BJ (cell line): ENCODE measurements around the gene NLN.

DNA sequence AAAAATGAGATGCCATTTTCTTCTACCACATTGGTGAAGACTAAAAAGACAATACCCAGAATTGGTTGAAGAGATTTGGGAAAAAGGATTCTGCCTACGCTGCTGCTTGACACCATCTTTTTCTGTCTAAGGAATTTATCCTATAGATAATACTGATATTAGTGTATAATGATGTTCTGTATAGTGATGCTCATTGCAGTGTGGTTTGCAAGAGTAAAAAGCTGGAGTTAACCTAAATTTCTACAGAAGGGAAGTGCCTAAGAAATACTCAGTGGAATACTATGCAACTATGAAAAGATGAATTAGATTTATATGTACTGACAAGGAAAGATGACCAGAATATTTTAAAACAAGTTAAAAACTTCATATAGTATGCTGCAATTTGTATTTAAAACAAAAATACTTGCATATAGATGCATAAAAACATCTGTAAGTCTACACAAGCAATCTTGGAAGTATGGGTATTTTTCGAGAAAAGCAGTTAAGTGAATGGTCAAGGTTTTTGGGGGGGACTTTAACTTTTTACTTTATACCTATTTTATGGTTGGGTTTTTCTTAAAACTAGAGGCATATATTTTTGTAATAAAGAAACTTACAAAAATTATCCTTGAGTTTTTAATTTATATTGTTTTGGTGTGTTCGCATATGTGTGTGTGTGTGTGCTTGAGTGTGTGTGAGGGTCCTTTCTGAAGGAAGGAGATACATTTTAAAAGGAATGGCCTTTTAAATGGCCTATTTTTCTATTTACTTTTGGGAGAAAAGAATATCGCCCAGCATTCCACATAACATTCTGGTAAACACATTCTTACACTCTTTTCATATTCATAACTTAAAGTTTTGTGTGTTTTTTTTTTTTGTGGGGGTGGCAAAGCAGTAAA is 5.5 kb downstream of the ZSWIM6 start:
- CAGE, long polyA plus RNA = no peak
- RRBS = no CpG with 5 or more reads among the region's 4 CpGs

DNA sequence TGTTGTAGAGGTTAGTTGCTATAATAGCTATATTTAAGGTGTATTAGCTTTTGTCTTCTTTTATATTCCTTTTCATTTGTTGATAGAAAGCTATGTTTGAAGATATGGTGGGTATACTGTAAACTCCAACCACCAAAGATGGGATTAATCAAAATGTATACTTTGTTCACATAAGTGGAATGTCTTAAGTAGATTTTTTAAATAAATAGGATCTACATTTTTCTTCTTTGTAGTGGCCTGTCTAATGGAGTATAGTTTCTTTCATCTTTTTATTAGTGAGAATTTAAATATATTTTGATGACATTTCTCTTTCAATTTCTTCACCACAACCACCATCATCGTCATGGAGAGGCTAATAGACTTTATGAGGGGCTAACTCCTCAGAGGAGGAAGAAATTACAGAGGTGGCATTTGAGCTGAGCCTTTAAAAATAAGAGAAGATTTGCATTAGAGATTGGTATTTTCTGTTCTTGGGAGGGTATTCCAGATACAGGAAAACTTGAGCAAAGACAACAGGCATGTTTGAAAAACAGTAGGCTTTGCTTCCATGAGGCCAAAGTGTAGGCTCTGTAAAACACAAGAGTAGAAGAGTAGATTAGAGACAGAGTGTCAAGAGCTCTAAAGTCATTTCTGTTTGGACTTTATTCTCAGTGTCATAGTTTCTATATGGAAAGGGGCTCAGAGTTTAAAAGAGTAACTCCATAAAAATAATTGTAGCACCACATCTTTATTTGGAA is 73.2 kb downstream of the ZSWIM6 start:
- CAGE, long polyA plus RNA = no peak
- RRBS = no CpG with 5 or more reads among the region's 1 CpG

- CAGE, long polyA plus RNA = no peak
- RRBS = no CpG with 5 or more reads among the region's 4 CpGs
Observed at GRCh38 chr5:61446935-61448158, 115.3 kb downstream of the ZSWIM6 start.

DNA sequence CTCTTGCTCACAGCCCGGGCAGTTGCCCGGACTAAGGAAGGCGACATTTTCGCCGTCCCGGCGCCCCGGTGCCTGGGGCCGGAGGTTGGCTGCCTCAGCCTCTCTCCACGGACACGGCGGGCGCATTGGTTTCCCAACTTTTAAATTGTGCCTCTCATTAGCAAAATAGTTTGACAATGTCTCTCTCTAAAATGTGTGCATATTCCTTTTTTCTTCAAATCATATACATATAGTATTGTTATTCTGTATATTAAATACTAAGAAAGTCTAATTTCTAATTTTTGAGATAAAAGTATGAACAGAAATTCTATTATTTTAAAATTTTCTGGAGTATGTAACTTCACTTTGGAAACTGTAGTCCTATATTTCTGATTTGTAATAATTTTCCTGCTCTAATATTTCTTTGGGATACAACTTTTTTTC is 198.6 kb downstream of the LRRC70 start:
- CAGE, long polyA plus RNA = no peak
- RRBS = no CpG with 5 or more reads among the region's 13 CpGs

- CAGE, long polyA plus RNA = no peak
- RRBS = no CpG with 5 or more reads among the region's 34 CpGs
Observed at GRCh38 chr5:62804256-62805031, 225.8 kb downstream of the LRRC70 start.

GRCh38 chr5:64180543-64181290 is 15.1 kb downstream of the RNF180 start:
- CAGE, long polyA plus RNA = no peak
- RRBS = no CpG with 5 or more reads among the region's 7 CpGs

DNA sequence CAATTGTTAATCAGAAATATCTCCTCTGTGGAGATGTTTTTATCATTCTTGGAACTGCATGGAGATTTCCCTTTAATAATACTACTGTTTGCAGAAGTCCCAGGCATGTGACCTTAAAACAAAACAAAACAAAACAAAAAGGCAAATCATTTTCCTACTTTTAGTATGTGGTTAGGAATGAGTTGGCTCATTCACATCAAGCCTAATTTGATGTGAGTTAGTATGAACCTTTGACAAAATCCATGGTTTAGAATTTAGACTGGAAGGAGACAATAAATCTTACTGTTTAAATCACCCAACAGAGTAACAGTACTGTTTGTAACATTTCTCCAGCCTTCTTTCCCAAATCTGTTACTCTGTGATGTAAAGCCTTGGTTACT is 67.7 kb downstream of the CWC27 start:
- CAGE, long polyA plus RNA = no peak

DNA sequence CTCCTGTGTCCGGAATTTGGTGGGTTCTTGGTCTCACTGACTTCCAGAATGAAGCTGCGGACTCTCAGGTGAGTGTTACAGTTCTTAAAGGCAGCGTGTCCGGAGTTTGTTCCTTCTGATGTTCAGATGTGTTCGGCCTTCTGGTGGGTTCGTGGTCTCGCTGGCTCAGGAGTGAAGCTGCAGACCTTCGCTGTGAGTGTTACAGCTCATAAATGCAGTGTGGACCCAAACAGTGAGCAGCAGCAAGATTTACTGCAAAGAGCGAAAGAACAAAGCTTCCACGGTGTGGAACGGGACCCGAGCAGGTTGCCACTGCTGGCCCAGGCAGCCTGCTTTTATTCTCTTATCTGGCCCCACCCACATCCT is 3.0 kb upstream of the ADAMTS6 start:
- CAGE, long polyA plus RNA = no peak
- RRBS = no CpG with 5 or more reads among the region's 12 CpGs

DNA sequence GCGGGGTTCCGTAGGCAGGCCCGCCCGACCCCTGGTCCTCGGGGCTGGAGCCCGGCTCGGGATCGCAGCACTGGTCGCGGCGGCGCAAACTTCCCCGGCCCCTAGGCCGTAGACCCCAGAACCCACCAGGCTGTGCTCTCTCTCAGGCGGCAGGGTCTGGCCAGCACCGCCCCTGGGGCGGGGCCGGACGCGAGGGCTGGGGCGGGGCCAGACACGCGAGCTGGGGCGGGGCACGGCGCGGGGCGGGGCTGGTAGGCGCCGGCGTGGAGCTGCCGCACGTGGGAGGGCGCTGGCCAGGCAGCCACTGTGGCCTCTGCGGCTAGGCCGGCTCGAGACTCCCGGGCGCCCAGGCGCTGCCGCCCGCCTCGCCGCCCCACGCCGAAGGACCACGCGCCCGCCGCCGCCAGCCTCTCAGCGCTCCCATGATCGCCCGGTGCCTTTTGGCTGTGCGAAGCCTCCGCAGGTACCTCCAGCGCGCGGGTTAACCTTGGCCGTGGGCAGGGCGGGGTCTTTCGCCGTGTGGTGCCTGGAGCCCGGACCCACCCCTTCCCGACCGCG is at the start of gene NLN:
NLN (plus strand) TSS at position 254 of the 558 bp plus-strand sequence.
- CAGE, long polyA plus RNA = start-site peak on the minus strand centred at position 142 of the sequence, 53 bp wide, 659 and 499 reads in 2 replicates; start-site peak on the plus strand centred at position 289 of the sequence, 87 bp wide, 84 and 28 reads in 2 replicates
- RRBS = 1% methylated on average over 51 of the region's 67 CpGs

- CAGE, long polyA plus RNA = no peak
- RRBS = 0% methylated on average over 3 of the region's 39 CpGs
Observed at GRCh38 chr5:65722510-65723557, 829 bp downstream of the NLN start.

- CAGE, long polyA plus RNA = no peak
- RRBS = no CpG with 5 or more reads among the region's 4 CpGs
Observed at GRCh38 chr5:65825100-65825681, 101.2 kb upstream of the ERBIN start.

- CAGE, long polyA plus RNA = no peak
- RRBS = no CpG with 5 or more reads among the region's 4 CpGs
Observed at GRCh38 chr5:65866794-65867370, 59.5 kb upstream of the ERBIN start.

DNA sequence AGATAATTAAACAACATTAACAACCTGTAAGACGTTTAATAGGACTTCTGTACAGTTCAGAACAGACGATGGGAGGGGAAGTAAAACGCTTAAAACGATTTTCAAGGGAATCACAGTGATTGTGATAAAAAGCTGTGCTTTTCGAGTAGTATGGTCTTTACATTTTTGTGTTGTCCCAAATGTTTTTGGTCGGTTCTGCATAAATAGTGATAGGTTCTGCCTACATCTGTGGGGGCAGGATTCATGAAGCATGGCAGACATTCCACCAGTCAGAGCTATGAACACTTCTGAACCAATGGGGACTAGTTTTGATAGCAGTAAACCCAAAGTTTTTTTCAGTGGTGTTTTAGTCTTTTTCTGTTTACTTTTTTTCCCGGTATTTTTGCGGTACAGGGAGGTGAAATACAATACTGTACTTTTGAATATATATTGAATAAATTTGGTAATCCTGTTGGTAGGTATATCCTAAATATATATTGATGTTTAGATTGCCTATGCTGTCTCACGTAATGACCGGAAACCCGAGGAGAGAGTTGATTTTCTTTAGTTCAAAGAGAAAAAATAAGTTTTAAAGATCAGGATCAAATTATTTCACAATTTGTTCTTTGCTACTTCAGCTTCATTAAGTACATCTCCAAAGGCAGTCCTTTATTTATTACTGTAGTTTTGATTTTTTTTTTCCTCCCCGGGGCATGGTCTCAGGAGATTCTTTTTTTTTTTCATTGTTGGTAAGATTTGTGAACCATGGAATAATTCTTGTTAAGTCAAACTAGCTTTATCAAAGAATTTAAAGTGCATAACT is 1.4 kb downstream of the ERBIN start:
- CAGE, long polyA plus RNA = no peak
- RRBS = 2% methylated on average over 4 of the region's 12 CpGs

DNA sequence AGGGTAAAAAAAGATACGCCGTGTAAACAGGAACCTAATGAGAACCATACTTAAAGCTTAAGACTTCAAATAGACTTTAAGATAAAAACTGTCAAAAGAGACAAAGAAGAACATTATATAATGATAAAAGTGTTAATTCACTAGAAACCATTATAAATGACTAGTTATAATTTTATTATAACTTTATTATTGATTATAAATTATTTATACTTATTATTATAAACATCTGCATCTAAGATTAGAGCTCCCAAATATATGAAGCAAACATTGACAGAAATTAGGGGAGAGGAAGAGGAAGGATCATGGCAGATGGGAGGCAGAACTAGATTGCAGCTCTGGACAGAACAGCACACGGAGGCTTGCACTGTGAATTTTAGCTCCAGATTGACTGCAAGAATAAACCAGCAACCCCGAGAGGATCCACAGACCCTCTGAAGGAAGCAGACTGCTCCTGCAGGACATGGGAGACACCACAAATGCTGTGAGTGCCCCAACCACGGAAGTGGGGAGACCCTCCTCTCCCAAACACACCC is 44.0 kb upstream of the SREK1 start:
- CAGE, long polyA plus RNA = no peak
- RRBS = no CpG with 5 or more reads among the region's 5 CpGs

DNA sequence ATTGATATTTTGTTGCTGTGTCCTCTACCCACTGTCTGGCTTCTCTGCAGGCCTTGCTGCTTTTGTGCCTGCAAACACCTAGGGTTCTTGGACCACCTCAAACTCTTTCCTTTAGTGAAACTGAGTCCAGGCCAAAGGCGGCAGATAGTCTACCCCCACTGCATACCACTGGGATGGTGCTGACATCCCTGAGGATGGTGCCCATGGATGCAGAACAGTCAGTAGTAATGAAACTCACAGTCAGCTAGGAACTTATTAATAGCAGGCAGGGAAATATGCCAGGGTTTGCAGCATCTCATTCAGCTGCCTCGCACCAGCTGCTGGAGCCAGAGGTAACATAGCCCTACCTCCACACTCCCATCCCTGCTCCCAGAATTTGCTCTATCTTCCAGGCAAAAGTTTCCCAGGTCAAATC is 189.1 kb downstream of the SREK1 start:
- CAGE, long polyA plus RNA = no peak
- RRBS = no CpG with 5 or more reads among the region's 2 CpGs

GRCh38 chr5:66597482-66598086 is 1.4 kb downstream of the MAST4 start:
- CAGE, long polyA plus RNA = no peak
- RRBS = no CpG with 5 or more reads among the region's 28 CpGs

DNA sequence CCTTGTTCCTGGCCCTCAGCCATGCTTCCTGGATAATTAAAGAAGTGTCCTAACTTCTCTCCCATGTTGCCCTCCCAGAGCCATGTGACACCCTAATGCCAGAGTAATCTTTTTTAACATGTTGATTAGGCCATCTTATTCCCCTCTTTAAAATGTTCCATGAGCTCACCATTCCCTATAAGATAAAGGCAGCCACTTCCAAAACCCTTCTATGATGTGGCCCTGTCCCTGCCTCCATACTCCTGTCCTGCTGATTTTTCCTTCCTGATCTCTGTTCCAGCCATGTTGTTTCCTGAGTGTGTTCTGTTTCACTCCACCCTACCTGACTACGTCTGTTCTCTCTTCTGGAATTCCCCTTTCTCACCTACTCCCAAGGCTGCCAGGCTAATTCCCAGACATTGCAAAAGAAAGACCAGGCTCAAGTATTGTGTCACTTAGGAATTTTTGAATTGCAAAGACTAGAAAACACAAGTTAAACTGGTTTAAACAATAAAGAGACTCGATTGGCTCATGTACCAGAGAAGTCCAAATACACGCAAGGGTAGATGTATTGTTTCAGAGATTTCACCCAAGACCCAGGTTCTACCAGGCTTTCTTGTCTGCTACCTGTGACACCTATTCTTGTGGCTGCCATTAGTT is 295.3 kb downstream of the MAST4 start:
- CAGE, long polyA plus RNA = no peak
- RRBS = no CpG with 5 or more reads among the region's 3 CpGs

DNA sequence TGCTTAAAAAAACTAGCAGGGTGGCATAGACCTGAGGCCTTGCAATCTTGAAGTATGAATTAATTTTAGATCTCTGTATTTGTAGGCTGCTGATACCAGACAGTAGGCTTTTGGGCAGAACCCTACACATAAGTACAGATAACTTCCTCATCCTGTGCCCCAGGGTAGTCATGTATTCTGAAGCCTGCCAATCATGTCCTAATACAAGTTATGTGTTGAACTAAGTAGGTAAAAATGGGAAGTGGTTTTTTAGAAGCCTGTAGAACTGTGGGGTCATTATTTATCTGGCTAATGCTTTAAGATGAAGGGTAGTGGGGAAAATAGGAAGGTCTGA is 9.3 kb downstream of the CD180 start:
- CAGE, long polyA plus RNA = no peak

DNA sequence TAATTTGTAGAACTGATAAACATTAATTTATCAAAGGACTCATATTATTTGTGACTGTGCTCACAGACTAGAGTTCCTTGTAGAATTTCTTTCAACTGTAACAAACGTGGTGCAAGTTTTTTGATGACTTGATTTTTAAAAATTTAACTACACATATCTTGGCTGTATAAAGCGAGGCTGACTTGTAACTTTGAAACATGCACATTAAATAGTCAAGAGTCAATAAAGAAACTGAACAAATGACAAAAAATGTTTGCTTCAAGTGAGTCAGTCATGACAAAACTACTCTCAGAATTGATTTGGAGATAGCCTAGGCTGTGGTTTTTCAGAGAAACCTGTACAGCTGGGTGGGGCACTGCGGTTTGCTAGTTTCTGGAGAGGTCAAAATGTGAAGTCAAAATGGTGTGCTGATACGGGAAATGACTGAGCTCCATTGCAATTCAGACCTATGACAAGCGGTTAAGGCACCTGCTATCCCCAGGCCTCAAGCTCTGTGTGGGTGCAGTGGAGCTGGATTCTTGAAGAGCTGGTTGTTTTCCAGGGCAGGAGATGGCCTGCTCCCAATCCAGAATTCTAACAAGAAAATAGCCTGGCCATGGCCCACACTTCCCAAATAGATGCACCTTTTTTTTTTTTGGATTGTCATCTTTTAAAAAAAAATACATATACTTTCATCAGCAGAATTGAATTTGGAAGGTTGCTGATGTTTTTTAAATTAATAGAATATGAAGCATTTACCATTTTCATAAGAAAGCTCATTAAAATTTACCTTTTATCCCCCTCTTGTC is 10.4 kb upstream of the CD180 start:
- CAGE, long polyA plus RNA = no peak
- RRBS = no CpG with 5 or more reads among the region's 5 CpGs

DNA sequence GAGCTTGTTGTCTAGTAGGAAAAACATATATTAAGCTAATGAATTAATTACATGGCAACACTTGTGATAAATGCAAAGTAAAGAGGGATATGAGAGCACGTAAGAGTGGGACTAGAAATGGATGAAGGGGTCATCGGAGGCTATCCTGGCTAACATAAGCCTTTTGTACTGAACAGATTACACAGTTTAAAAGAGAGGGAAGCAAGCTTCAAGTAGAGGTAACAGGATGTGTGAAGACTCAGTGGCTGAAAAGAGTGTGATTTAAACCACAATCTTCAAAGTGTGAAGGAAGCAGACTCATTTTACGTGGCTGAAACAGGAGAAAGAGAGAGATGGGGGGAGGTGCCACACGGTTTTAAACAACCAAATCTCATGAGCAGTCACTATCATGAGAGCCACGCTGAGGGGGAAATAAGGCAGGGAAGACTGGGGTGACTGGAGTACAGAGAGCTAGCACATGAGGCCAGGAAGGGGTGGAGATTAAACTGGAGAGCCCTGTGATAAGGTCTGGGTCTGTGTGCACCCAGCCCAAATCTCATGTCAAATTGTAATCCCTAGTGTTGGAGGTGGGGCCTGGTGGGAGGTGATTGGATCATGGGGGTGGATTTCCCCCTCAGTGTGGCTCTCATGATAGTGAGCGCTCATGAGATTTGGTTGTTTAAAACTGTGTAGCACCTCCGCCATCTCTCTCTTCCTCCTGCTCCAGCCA is 318.4 kb upstream of the CD180 start:
- CAGE, long polyA plus RNA = no peak
- RRBS = no CpG with 5 or more reads among the region's 7 CpGs